Diencephalon (tissue), 2 donors: ENCODE data around the genes IPO11 and RNF180.

GRCh38 chr5:62412303-62413358 lies at the start of gene IPO11:
TSS of gene IPO11 (plus strand) at chr5:62412763.
- RAMPAGE, long total RNA = no peak

DNA sequence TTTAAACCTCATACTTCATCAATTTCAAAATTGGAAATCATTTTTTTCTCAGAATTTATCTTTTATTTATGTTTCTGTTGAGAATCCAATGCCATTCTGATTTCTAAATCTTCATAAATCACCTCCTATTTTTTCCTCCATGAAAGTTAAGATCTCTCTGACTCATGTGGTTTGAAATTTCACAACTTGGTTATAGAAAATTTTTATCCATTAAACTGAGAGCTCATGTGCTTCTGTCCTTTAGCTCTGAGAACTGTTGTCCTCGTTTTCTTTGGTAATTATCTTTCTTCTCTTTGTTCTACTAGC lies 1.5 kb upstream of the RNF180 start:
- RAMPAGE, long total RNA = no peak

GRCh38 chr5:64165037-64166306 lies at the start of gene RNF180:
TSS of gene RNF180 (plus strand) at chr5:64165843.
- RAMPAGE, long total RNA = no peak

DNA sequence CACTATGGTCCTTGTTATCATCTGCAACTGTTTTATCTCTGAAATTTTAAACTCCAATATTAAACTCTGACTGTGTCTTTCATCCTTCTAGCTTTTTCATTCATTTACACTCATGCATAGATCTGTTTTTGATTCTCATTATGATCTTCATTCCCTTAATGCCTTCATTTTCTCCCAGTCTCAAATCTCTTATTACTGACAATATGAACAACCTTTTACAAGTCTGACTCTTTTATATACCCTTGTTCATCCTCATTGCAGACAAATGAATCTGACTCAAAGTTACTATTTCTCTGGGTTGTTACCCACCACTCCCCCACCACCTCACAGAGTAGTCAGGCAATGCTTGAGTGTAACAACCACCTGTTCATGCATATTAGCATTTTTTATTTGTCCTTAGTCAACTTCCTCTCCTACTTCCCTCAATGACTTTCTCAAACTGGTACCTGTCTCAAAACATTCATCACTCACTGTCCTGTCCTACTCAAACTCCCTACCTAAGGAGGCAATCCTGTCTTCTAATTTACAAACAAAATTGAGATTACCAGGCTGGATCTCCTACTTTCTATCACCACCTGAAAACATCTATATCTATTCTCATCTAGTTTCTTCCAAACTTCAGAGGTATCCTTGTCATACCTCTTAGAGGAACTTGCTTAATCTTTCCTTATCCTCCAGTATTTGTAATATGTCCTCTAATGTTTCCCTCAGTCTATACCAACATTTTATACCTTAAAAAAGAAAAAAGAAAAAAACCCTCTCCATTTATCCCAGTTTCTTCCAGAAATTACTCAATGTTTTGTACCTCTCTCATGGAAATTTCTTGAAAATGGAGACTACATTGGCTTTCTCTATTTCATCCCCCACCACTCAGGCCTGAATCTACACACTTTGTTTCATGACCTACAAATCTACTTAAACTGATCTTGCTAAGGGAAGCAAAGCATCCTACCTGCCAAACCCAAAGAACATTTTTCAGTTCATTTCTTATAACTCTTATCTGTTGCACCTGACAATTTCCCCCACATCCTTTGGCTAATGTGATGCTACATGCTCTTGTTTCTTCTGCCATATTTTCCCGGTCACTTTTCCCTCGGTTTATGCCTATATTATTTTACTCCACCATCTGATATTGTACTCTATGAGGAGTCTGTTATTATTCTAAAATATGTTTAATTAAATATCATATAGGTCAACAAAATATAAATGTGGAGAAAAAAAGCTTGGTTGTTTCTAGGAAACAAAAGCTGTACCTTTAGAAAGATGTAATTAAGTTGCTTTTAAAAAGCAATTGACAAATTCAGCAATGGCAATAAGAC lies 17.9 kb downstream of the SREK1IP1 start:
- RAMPAGE, long total RNA = no peak

GRCh38 chr5:64767928-64768314 lies 570 bp downstream of the SREK1IP1 start:
- RAMPAGE, long total RNA = no peak

- RAMPAGE, long total RNA = no peak
These were observed 15.0 kb downstream of the CWC27 start for GRCh38 chr5:64783601-64784161.

DNA sequence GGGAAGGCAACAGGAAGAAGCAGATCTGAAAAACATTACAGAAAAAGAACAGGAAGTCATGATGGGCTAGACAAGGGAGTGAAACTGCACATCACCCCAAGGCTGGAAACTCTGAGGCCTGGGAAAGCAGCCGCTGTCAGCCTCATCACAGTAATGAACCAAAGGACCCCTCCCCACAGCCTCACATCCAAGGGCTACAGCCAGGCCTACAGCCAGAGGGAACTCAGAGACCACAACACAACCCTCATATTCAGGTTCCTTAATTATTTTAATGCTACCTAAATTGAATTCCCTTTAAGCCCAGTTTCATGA lies 258.5 kb downstream of the CWC27 start:
- RAMPAGE, long total RNA = no peak

- RAMPAGE, long total RNA = no peak
These were observed 265.9 kb downstream of the CWC27 start for GRCh38 chr5:65034524-65035143.

- RAMPAGE, long total RNA = no peak
These were observed 334.5 kb downstream of the CWC27 start for GRCh38 chr5:65102894-65103991.

DNA sequence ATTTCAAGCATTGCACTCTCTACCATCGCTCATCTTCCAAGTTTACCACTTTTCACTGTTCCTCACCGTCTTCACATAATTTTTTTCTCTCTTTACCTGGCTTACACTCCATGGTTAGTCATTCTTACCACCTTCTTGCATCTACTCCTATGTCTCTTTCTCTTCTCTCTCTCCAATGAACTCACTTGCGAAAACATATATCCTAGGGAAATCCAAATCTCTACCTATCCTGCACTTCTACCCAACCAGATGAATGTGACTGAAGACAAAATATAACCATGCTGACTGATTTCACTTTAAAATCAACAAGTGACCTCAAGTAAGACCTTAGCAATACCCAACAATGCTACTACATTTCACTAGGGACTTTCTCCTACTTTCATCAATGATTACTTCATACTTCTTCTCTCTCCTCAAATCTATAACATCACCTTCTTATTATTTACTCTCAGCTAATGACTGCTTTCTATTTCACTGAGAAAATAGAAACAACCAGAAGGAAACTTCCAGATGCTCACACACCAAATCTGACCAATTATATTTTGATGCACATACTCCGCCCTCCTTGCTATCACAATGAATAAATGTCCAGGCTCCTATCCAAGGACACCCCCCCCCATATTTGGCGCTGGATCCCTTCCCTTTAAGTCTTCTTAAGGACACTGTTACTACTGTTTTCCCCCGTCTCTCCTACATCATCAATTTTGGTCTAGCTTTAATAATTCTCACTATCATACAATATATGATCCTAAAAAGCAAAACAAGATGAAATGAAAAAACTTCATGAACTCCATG lies 79.4 kb downstream of the ADAMTS6 start:
- RAMPAGE, long total RNA = no peak

- RAMPAGE, long total RNA = start-site peak on the minus strand at chr5:65722988-65723070, 106 and 77 reads in 2 replicates
These were observed 829 bp downstream of the NLN start for GRCh38 chr5:65722510-65723557.

GRCh38 chr5:65818374-65819618 lies 96.8 kb downstream of the NLN start:
- RAMPAGE, long total RNA = no peak

- RAMPAGE, long total RNA = no peak
These were observed 78.7 kb downstream of the ERBIN start for GRCh38 chr5:66004756-66005827.

GRCh38 chr5:66438653-66439268 lies 157.4 kb upstream of the MAST4 start:
- RAMPAGE, long total RNA = no peak

DNA sequence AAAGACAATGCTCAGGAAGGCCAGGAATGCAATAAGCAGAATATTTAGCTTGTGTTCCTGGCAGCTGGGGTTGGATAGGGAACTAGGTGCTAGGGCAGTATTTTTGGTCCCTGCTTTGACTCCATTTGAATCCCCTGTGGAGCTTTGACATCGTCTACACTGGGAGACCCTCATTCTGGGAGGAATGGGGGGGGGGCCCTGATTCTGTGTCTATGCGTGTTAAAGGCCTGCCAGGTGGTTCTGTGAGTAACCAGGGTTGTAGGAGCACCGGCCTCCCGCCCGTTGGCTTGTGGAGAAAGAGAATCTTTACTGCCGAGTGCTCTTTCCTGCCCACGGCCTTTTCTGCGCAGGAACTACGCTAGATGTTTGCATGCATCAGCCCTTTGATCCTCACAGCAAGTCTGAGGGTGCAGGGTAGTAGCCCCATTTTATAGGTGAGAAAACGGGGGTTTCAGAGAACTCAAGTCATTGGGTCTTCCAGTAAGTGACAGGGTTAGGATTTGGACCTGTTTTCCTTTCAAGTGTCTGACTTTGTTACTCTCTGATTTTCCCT lies 21.7 kb downstream of the MAST4 start:
- RAMPAGE, long total RNA = no peak

- RAMPAGE, long total RNA = no peak
These were observed 190.2 kb downstream of the CD180 start for GRCh38 chr5:67006203-67006944.

GRCh38 chr5:67165705-67166475 lies 30.7 kb downstream of the CD180 start:
- RAMPAGE, long total RNA = no peak

DNA sequence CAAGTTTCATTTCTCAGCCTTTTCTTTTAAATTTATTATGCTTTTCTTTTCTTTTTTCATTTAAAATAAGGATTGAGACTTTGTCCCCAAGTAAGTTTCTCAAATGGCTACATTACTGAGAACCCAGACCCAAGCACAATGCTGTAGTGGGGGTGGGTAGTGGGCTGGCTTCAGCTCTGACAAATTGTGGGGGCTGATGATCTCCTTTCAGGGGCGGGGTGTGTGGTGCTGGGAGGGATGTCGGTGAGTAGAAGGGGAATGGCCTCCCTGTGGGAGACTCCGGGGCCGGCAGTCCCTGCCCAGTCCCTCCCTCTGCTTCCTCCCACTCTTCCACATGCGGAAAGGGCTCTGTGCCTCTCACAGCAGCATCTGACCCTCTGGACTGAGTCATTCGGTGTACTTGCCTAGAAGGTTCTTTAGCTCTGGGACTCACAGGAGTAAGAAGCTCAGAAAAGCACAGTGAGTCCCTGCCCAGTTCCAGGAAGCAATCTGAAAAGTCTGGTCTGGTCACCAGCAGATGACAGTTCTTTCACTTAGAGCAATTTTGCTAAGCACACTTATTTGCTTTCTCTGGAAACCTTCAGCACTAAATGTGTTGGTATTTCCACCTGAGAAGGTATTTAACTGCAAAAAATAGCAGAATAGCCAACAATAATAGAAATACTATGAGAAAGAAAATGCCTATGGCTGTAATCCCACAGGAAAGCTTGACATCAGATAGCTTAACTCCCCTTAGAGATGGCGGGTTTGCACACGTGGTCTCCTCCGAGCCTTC lies 14.1 kb downstream of the CD180 start:
- RAMPAGE, long total RNA = no peak

GRCh38 chr5:67549190-67549731 lies 352.7 kb upstream of the CD180 start:
- RAMPAGE, long total RNA = no peak

DNA sequence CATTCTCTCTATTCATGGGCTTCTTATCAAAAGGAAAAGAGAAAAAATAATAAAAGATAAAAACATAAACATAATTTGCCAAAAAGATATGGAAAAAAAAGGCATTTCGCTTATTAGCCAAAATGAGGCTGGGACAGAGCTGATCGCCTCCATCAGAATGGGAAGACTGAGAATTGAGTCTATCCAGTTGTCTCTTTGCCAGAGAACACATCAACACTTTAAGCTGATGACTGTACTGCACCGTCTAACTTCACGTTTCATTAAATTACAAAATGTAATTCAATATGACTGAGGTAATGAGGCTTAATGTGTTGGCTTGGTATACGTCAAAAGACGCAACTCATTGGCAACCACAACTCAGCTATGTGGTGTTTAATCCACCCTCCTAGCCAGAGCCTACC lies 462.6 kb upstream of the CD180 start:
- RAMPAGE, long total RNA = no peak